LHCN-M2 (cell line): ENCODE measurements around the gene CD247.

DNA sequence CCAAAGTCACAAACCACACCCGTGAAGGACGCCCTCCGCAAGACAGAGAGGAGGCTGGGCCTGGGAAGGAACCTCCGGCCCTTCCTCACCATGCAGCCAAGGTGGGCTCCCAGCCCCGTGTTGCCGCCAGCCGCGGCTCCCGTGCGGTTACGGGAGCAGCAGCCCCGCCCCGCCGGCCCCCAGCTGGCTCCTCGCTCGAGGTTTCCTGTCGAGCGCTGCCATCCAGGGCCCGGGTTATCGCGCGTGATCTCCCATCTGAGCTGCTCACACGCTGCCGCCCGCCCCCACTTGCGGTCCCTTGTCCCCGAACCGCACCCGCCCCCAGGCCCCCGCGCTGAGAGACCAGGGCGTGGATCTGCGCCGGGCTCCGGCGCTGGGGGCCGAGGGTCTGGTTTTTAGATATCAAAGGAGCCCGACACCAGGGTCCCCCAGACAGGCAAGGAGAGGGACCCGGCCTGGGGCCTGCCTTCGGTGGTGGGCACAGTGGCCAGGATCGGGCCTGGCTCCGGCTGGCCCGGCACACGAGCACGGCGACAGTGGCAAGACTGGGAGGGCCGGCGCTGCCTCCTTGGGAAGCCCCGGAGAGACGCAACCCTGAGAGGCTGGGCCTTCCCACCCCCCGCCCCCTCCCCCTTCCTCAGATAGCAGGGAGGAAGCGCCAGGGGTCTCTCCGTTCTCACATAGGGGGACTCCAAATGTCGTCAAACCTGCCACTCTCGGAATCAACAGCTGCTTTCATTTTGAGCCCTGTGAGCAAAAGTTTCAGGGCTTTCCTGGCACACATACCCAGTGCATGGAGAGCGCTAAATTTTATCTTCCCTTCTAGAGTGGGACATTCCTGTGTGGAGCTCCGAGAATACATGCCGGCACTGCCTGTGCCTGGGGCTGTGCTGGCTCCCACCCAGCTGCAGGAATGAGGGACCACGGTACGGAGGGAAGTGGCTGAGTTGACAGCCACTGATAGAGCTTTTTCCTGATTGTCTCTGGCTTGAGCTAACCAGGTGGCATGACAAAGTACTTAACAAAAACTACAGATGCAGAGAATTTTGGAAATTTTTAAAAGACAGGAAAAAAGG, 62.6 kb downstream of the CD247 start:
- RAMPAGE, long total RNA: no peak

GRCh38 chr1:167518099-167518999, at the start of gene CD247:
Gene CD247 (minus strand): TSS chr1:167518529.
- RAMPAGE, long total RNA: no peak

GRCh38 chr1:167633899-167634432, 3.9 kb downstream of the RCSD1 start:
- RAMPAGE, long total RNA: no peak

DNA sequence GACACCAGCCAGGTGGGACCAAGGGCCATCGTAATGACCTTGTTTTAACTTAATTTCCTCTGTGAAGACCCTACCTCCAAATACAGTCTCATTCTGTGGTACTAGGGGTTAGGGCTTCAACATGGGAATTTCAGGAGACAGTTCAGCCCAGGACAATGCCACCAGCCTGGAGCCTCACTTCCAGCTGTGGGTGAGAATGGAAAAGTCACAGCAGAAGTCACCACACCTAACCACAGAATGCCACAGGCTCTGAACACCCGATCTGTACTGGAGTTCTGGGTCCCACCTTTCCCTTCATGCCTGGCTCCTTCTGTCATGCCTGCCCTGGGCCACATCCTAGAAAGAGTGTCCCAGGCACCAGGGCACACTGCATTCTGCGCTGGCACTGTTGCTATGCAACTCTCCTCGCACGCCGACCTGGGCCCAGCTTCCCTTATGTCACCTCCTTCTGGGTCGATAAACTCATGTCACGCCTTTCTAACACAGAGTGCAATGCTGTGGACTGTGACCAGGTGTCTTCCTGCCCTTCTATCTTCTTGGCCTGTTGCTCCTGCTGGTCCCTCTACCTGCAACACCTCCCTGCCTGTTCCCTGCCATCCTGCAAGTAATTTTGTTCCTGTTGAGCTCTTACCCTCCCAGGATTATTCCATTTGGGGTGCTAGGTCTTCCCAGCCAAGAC, 21.2 kb downstream of the RCSD1 start:
- RAMPAGE, long total RNA: no peak

DNA sequence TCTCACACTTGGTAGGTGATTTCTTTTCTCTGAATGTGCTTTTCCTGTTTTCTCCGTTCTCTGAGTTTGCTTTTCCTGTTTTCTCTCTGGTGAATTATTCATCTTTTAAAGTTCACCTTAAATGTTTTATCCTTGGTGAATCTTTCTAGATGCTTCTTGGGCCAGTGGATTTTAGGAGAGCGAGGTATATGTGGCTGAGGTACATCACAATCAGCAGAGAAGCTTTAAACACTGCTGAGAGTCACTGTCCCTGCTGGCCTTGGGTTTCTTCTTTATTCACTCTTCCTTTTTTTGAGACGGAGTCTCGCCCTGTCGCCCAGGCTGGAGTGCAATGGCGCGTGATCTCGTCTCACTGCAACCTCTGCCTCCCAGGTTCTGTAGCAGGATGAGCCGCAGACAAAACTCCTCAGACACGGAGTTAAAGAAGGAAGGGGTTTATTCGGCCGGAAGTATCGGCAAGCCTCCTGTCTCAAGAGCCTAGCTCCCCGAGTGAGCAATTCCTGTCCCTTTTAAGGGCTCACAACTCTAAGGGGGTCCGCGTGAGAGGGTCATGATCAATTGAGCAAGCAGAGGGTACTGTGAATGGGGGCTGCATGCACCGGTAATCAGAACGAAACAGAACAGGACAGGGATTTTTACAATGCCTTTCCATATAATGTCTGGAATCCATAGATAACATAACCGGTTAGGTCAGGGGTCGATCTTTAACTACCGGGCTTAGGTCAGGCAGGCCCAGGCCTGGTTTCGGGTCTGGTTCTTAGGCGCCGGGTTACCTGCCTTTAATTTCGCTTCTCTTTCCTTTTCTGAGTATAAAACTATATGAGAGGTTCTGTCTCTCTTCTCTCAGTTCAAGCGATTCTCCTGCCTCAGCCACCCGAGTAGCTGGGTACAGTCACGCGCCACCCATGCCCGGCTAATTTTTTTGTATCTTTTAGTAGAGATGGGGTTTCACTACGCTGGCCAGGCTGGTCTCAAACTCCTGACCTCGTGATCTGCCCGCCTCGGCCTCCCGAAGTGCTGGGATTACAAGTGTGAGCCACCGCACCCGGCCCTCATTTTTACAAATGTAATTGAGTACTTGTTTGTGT, 1.9 kb upstream of the MPZL1 start:
- RAMPAGE, long total RNA: no peak

DNA sequence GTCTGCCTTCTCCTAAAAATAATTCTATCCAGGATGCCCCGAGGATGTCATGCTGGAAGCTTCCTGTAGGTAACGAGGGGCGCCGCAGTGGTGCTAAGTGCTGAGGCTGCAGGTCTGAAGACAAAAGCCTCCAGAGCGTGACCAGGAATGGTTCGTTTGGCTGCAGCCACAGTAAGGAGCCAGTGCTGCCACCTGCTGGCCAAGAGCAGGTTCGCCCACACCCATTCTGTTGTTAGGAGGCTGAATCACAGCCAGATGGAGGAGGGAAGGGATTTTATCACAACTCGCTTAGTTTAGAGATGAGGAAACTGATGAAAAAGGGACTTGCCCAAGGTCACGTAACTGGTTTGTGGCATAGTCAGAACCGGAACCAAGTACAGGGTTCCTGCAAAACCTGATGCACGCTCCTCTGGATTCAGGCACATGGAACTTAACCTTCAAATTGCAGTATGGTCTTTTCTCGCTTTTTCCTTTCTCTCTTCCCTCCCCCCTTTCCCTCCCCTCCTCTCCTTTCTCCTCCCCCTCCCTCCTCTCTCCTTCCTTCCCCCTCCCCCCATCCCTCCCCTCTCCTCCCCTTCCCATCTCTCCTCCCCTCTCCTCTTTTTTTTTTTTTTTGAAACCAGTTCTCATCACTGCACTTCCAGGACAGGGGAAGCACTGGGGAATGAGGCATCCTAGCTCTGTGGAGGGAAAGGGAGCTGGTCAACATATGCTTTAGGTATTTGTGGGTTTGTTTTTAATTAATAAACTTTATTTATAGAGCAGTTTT, 81.7 kb downstream of the MPZL1 start:
- RAMPAGE, long total RNA: no peak

- RAMPAGE, long total RNA: start-site peak on the minus strand at chr1:167935995-167936037, 280 reads
Measured at GRCh38 chr1:167935813-167936134, 709 bp upstream of the DCAF6 start.

- RAMPAGE, long total RNA: no peak
Measured at GRCh38 chr1:168004491-168004809, 67.6 kb upstream of the MPC2 start.

DNA sequence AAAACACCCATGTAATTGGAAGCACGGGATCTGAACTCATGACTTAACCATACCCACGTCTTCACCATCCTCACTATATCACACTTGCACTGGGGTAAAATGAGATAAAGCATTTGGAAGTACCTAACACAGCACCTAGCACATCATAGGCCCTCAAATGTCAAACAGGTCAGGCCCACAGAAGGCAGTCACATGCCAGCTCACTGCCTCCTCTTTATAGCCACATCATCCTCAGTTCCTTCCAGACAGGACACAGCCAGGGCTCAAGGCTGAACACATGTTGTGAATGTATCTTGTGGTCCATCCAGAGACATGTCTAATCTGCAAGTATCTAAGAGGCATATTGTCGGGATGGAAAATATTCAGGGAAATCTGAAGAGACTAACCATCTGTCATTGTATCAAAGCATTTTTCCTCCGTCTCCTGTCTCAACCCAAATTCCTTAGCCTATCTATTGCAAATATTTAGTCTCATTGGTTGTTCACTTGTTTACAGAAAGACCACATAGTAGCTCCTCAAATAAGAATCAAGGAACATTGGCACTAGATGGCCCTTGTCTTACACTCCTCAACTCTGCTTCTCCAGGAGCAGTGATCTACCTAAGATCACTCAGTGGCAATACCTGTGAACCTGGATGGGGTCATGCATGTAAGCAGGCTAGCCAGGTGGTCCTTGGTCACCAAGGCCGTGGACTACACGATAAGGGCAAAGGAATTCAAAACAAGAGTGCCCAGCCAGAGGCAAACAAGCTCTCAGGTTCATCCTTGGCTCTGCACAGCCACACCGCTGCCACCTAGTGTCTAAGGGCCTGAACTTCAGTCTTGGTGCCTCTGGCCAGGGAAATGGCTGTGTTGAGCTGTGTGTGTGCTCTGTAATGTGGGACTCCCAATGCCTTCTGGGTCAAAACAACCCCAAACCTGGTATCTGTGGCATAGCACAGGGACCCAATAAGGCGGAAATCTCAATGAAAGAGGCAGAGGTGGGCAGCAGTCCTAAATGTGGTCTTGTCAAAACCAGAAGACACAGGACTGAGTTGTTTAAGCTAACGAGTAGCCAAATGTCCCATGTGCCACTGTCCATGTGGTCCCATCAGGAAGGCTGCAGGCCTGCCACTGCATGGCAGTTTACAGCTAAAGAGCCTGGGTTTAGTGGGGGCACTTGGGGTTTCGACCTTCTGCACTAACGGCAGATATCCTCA, 54.7 kb downstream of the GPR161 start:
- RAMPAGE, long total RNA: no peak

DNA sequence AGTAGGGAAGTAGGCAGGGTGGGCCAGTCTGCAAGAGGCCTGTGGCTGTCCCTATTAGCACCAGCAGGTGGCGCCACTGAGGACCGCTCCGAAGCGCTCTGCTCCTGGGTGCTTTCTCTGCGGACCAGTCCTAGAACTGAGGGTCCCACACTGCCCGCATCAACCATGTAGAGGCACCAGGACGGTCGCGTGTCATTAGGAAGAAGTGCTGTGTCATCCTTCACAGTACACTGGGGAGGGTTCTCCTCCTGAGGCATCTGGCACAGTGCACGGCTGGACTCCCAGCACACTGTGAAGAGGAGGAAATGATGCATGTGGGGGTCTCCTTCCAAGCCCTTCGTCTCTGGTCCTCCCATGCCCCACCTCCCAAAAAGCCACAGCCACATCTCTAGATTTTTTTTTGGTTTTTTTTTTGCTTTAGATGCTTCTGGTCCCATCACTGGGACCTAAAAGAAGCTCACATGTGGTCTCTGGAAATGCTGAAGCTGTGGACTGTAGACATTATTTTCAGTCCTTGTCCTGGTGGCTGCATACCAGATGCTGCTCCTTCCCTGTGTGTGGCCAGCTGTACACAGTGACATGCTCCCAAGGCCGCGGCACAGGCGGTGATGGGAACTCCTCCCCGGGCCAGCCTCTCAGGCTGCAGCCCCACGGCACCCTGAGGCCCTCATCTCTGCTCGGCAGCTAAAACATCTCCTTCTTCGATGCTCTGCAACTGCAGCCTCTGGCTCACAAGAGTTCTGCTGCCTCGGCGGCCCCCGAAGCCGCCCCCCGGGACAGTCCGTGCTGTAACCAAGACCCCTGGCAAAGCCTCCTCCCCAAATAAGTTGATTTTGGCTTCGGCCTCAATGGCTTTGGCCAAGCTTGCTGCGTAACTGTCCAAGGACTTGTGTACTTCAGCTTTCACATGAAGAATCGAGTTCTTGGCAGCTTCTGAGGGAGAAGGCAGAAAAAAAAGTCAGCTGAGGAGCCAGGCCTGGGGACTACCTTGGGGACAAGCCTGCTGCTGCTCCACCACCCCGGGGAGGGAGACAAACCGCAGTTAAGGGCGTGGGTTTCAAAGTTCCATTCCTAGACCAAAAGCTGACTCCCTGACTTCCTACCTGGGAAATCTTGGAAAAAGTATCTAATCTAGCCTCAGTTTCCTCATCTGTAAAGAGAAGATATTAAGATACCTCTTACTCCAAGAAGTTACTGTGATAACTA, 51.5 kb downstream of the GPR161 start:
- RAMPAGE, long total RNA: no peak

DNA sequence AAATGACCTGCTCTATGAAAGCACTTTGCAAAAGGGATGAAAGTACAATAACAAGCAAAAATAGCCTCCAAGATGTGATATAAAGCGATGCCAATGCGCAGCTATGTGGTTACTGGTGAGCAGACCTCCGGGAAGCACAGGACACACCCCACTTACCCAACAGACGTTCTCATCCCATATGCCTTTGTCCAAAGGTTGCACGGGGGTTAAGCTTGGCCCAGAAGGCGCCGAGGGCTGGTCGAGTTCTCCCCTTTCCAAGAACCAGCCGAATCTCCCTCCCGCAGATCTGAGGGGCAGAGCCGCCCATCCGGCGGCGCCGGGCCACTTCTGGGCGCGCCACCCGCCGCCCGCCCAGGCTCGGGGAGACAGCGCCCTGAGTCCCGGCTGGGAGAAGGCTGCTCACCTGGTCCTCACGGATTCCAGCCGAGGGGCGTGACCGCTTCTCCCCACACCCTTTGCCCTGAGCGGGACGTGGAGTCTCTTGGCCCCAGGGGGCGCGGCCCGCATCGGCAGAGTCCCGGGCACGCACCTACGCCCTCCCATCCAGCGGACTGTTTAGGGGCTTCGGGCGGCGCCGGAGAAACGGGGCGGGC, 780 bp downstream of the GPR161 start:
- RAMPAGE, long total RNA: no peak

DNA sequence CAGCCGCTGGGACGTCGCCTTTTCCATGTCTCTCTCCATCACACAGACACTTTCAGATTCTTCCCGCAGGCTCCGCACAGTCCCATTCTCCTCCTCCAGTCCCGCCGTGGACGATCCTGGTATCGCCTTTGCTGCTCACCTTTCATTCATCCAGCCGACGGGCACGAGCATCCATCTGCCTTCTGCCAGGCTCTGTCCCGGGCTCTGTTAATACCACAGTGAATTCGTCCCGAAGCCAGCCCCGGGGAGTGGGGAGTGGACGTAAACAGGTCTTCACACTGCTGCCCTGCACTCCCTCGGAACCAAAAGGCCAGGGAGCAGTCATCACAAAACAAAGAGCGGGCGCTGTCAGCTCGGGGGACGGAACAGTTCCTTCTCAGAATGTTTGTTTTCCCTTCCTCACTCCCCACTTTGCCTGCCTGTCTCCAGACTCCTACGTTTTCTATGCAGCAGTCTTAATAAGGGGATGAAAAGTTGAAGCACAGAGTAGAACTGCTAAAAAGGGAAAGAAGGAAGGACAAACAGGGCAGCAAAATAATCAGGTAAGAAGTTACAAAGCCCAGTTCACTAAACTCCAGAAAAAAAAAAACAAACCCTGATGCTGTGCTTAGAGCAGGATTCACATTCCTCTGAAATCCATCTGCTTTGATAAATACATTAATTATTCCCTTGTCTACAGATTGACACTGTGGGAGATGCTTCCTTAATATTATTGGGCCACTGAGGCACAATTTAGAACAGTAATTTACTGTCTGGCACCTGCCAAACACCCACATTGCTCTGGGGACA, 715 bp upstream of the GPR161 start:
- RAMPAGE, long total RNA: no peak

- RAMPAGE, long total RNA: no peak
Measured at GRCh38 chr1:168485034-168485452, 58.8 kb downstream of the XCL2 start.

DNA sequence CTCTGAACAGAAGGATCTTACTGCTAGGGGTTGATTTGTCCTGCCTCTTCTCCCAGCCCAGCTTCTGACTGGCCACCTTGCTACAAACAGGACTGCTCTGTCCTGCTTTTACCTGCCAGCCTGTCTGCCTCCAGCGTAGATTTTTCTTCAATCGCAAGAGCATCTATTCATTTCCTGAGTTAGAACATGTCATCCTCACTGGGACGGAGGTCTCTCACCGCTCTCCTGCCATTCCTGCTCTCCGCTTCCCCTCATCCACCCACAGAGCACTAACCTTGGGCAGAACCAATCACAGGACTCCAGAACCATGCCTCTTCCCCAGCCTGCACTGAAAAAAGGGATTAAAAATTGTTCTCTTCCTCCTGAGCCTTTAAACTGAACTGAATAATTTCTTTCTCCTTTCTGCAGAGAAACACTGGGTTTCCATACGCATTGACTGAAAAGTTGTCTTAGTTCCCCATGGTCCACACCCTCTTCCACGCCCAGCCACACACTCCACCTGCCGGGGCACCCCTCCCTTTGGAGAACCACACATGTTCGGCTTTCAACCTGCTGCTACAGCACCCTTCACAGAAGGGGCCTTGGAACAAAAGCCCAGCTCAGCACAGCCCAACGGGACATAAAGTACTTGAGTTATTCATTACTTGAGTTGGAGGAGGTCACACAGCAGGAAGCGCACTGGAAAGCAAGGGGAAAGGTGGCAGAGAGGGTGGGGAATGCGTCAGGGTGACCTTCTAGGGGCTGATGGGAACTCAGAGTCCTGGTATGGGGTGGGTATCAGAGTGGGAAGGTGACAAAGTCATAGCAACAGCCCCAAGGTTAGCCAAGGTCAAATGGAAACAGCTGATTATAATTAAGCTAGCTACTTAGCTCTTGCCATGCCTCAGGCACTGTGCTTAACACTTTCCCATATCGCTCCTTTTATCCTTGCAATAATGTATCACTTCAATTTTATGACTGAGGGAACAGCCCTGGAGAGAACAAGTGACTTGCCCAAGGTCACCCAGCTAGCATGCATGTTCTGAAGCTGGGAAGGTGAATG, 3.1 kb upstream of the ATP1B1 start:
- RAMPAGE, long total RNA: no peak

- RAMPAGE, long total RNA: no peak
Measured at GRCh38 chr1:169111097-169112133, 4.9 kb downstream of the ATP1B1 start.

GRCh38 chr1:169465619-169466148, 20.1 kb downstream of the SLC19A2 start:
- RAMPAGE, long total RNA: no peak

DNA sequence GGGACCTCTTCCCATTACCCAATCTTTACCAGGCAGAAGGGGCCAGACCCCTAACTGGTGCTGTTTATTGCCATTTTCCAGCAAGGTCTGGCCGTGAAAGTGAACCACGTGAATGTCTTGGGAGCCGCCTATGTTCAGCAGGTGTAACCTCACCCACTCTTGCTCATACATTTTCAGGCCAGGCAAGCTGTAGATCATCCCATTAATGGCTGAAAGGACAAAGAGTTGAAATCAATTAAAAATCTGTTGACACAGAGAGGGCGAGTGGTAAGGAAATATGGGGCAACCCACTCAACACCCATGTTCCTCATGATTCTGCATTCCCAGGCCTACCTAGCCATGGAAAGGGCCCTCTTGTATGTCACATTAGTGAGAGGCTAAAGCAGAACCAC, 42.1 kb upstream of the SLC19A2 start:
- RAMPAGE, long total RNA: no peak

DNA sequence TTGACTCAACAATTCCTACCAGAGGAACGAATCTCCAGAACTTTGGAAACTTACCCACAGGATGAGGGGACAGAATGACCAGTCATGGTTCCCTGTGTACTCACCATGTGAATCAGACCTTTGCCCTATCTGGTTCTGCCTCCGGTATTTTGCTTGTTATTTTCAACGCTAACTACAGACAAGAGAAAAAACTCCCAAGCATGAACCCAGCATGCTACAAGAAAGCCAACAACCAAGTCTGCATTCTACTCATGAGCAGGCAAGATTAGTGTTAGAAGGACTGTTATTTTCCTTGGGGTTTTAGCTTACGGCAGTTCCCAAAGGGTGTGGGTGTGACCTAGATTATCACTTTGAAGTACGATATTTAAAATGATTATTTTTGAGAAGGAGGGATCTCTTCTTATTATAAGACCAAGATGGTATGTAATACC, 1.5 kb downstream of the F5 start:
- RAMPAGE, long total RNA: no peak

- RAMPAGE, long total RNA: no peak
Measured at GRCh38 chr1:169868780-169869458, 24.8 kb downstream of the SCYL3 start.

GRCh38 chr1:170234424-170234986, 88.7 kb downstream of the NTMT2 start:
- RAMPAGE, long total RNA: no peak